ENCODE measurements around the genes CDK2AP2, TCIRG1 and CHKA.

GRCh38 chr11:67397668-67398281 is 3.9 kb downstream of the PPP1CA start:
- PRO-cap = no peak

DNA sequence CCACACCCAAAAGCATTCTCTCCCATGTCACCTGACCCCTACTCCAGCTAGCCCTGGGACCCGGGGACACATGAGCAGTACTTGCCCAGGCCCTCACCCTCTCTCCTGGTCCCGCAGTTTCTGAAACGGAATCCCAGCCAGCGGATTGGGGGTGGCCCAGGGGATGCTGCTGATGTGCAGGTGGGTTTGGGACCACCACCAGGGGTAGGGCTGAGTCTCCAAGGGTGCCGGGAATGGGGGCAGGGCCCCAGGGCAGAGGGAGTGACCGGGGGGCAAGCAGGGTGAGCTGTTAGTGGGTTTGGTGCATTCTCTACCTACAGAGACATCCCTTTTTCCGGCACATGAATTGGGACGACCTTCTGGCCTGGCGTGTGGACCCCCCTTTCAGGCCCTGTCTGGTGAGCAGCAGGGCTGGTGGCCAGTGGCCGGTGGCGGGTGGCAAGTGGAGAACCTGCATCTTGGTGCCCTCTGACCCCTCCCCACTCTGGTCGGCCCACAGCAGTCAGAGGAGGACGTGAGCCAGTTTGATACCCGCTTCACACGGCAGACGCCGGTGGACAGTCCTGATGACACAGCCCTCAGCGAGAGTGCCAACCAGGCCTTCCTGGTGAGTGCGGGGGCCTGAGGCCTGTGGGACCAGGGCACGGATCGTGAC is 3.5 kb downstream of the PTPRCAP start:
- PRO-cap = no peak

DNA sequence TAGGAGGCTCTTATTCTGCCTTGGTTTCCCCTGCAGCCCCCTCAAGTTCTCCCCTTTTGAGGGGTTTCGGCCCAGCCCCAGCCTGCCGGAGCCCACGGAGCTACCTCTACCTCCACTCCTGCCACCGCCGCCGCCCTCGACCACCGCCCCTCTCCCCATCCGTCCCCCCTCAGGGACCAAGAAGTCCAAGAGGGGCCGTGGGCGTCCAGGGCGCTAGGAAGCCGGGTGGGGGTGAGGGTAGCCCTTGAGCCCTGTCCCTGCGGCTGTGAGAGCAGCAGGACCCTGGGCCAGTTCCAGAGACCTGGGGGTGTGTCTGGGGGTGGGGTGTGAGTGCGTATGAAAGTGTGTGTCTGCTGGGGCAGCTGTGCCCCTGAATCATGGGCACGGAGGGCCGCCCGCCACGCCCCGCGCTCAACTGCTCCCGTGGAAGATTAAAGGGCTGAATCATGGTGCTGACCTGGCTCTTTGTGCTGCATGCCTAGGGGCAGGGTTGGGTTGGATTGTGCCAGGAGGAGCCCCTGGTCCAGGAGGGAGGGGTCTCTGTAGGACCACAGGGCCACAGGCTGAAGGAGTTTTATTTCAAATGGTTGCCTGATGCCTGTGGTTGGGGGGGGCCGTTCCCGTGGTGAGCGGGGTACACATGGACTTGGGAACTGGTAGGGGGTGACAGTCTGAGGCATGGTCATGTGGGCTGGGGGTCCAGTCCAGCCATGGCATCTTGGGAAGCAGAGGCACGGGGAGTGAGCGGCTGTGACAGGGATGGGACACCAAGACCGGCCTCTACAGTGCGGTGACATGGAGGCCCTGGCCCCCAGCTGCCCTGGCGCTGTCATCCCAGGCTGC is 2.3 kb downstream of the PTPRCAP start:
- PRO-cap = no peak

GRCh38 chr11:67507156-67508306 is at the start of gene CDK2AP2:
CDK2AP2 (minus strand) TSS chr11:67508162.
- PRO-cap = bidirectional peak, plus-strand start at chr11:67508440, minus-strand start at chr11:67508162

- PRO-cap = no peak
These were observed 2.2 kb downstream of the GSTP1 start for GRCh38 chr11:67585800-67586307.

DNA sequence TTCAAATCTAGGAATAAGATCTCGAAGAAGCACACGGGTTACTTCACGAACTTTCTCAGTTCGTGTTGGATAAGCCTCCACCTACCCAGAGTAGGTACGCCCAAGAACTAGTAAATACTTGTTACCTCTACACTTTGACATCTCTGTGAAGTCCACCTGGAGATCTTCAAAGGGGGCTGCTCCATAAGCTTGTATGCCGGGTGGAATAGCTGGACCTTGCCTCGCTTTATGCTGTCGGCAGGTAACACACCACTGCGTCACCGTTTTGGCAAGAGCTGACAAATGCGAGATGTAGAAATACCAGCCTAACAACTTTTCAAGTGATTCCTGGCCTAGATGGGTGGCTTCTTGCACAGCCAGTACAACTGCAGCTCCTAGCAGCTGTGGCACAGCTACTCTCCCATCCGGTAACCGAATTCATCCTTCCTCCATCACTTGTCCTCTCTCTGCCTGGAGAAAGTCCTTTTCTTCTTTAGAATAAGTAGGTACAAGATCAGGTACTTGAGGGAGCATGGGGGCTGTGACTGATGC is 155.4 kb downstream of the UNC93B1 start:
- PRO-cap = no peak

GRCh38 chr11:68031115-68031434 is 594 bp downstream of the NDUFS8 start:
- PRO-cap = no peak

DNA sequence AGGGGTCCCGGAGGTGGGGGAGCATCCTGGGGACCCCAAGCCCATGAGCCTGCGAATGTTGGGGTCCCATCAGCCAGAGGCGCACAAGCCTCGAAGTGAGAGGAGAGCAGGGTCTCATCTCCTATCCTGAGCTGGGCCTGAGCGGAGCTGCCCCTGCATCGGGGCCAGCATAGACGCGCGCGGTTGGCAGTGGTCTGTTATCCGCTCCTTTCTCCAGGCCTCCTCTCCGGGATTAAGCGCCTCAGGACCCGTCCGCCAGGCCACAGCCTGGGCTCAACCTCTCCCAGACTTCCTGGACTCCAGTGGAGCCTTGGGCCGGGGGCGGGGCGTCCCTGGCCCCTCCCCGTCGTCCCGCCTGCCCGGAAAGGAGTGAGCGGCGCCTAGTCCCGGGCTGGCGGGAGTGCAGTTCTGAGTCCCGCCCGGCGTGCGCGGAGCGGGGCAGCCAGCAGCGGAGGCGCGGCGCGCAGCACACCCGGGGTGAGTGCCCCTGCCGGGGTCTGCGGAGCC is at the start of gene TCIRG1:
TSS of gene TCIRG1 (plus strand) at position 383 of the 507 bp plus-strand sequence.
- PRO-cap = bidirectional peak, plus-strand start at position 400 of the sequence, minus-strand start at position 275 of the sequence

- PRO-cap = no peak
These were observed 11.8 kb downstream of the TCIRG1 start for GRCh38 chr11:68050438-68051143.

GRCh38 chr11:68061388-68062294 is 22.8 kb downstream of the TCIRG1 start:
- PRO-cap = no peak

GRCh38 chr11:68062295-68063214 is 23.7 kb downstream of the TCIRG1 start:
- PRO-cap = no peak

GRCh38 chr11:68107490-68108113 is 13.6 kb downstream of the CHKA start:
- PRO-cap = no peak

GRCh38 chr11:68121243-68122069 is at the start of gene CHKA:
CHKA (minus strand) TSS chr11:68121388.
- PRO-cap = bidirectional peak, plus-strand start at chr11:68121631, minus-strand start at chr11:68121388

GRCh38 chr11:68122970-68123429 is 1.8 kb upstream of the CHKA start:
- PRO-cap = no peak

GRCh38 chr11:68214064-68214664 is 1.1 kb upstream of the KMT5B start:
- PRO-cap = no peak

DNA sequence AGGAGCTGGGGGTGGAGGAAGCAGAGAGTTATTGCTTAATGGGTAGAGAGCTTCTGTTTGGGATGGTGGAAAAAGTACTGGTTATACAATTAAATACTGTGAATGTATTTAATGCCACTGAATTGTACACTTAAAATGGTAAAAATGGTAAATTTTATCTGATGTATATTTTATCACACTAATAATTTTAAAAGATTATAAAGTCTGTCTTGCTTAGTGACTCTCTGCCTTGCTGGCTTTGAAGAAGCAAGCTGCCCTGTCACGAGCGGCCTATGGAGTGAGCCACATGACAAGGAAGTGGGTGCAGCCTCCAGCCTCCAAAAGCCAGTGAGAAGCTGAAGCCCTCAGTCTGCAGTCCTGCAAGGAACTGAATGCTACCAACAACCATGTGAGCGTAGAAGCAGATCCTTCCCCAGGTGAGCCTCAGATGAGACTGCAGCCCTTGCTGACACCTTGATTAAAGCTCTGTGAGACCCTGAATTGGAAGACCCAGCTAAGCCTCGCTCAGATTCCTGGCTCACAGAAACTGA is 20.0 kb downstream of the C11orf24 start:
- PRO-cap = no peak

DNA sequence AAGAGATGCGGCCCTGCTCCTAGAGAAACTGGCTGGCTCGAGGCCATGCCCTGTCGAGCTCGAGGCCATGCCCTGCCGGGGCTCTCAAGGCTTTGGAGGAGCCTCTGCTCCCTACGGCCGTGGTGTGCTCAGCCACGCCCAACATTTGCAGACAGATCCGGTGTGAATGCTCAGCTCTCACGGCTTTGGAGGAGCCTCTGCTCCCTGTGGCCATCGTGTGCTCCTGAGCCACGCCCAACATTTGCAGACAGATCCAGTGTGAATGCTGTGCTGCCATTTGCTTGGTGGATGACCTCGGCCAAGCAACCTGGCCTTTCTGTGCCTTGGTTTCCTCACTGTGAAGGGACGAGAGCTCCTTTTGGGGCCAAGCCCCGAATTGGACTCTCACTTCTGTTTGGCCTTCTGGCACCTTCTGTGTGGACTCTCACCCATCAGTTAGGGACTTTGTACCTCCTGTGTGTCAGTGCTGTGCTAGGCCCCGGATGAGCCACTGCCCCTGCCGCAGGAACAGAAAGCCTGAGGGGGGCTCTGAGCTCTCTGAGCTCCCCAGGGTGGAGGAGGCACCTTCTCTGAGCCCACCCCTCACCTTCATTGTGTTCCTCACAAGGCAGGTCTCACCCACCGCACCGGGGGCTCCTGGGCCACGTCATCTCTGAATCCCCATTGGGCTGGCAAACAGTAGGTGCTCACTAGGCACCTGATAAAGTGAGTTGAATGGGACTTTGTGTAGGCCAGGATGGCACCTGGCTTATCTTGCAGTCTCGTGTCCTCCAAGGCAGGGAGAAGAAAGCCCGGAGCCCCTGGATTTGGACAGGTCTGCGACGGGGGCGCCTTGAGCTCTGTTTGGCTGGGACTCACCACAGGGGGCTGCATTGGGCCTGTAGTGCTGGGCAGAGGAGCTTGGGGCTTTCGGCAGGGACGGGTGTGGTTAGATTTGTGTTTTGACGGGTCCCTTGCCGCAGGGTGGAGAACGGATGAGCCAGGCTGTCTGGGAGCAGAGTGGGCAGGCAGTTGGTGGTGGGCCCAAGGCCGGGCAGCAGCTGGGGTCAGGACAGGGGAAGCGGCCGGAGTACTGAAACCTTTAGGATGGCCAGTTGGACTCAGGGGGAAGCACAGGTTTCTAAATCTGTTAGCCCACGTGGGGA is 13.8 kb downstream of the C11orf24 start:
- PRO-cap = no peak

DNA sequence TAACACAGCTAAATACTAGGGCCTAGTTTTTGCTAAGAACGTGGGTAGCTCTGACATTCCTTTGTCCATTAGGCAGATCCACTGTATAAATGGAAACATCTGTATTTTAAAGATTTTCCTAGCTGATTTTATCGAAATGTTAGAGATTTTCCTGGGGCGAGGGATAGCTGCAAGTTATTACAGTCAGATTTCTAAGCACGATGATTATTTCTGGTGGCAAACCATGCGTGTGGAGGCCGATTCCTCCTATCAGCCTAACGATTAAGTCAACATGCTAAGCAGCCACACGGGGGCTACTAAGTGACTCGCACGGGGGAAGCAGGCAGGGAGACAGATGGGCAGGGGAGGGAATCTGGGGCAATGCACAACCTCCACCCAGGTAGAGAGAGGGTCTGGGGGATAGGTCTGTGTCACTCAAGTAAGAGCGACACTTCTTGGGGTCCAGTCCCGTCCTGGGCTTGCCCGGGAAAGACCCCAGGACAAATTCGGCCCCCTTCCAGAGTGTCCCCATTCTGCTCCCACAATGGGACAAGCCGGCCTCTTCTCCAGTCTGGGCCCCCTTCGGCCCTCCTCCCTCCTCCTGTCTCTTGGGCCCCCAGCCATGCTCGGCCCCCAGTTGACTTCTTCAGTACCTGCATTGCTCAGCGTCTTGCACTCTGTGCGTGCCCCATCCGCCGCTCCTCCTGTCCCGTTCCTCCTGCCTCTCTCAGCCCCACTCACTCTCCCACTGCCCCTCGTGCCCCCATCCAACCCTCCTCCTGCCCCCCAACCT is 573 bp downstream of the C11orf24 start:
- PRO-cap = no peak

DNA sequence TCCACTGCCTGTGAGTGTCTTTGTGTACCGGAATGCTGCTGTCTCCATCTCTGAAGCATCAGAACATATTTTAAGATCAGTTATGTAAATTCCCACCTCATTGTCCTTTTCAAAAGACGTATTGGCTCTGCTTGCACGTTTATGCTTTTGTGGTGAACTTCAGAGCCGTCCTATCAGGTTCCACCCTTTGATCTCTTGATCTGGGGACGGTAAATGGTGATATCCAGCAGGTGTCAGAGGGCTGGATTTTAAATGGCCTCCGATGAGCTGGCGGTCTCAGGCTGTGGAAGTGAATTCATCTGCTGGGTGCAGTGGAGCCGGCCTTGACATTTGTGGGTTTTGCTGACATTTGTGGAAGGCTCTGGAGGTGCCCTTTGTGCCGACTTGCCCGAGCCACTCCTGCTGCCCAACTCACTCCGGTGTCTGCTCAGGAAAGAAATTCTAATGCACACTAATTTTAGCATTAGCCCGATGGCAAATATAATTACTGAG is 8.9 kb downstream of the LRP5 start:
- PRO-cap = no peak

DNA sequence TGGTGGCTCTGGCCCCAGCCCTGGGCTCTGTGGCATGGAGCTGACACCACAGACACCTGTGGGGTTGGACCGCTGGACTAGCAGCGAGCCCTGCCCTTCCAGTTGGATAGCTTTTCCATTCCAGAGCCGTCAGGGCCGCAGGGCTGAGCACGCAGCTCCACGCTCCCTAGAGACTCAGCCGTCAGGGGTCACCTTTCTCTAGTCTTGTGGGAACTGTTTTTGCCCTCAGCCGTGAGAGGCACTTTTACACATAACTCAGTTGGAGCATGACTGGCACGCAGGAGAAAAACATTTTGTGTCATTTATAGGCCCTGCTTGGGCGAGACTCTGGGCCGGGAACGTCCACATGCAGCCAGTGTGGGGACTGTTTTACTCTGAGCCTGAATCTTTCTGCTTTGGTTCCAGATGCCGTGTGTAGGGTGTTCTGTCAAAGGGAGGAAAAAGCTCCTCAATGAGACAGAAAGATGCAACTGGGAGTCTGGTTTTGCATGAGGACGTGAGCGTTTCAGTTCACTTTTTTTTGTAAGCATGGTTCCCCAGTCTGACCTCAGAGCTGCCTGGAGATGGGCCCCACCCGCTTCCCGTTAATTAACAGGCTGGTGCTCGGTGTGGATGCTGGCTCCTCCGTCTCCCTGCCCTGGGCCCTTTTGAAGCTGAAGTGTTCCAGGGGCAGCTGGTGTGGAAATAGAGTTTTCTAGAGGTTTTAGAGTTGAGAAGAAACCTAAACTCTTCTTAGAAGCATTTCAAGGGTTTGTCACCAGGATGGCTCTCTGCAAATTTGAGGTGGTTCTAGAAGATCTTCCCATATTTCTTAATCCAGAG is 58.3 kb downstream of the LRP5 start:
- PRO-cap = bidirectional peak, plus-strand start at position 322 of the sequence, minus-strand start at position 176 of the sequence